NCI-H460 (cell line): Measurements from ENCODE around the gene POSTN.

DNA sequence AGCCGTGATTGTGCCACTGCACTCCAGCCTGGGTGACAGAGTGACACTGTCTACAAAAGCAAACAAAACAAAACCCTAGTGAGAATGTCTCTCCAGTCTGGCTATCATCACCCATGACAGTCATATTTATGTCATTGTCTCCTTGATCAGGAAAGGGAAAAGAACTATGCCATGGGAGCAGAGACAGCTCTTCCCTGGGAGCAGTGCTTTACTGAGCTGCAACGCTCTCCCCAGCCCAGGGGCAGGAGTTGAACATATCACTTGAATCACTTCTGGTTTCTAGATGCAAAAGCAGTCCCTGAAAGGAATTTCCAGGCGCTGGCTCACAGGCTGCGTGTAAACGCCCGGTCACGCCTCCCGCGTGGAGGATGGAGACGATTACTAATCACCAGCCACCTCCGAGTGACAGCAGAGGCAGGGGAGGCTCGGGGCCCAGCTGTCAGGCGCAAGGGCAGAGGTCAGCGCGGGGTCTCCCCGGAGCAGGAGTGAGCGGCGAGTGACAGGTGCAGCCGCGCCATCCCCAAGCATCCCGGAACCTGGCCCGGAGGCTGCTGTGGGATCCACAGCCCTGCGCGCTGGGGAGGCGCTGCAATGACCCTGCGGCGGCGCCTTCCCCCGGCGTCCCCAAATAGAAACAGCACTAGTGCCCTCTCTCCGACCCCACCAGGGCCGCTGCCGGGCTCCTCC, 23.5 kb upstream of the DCLK1 start:
RAMPAGE:
- cytosol, long total RNA = no peak
- long total RNA = no peak
- nucleus, long total RNA = no peak

DNA sequence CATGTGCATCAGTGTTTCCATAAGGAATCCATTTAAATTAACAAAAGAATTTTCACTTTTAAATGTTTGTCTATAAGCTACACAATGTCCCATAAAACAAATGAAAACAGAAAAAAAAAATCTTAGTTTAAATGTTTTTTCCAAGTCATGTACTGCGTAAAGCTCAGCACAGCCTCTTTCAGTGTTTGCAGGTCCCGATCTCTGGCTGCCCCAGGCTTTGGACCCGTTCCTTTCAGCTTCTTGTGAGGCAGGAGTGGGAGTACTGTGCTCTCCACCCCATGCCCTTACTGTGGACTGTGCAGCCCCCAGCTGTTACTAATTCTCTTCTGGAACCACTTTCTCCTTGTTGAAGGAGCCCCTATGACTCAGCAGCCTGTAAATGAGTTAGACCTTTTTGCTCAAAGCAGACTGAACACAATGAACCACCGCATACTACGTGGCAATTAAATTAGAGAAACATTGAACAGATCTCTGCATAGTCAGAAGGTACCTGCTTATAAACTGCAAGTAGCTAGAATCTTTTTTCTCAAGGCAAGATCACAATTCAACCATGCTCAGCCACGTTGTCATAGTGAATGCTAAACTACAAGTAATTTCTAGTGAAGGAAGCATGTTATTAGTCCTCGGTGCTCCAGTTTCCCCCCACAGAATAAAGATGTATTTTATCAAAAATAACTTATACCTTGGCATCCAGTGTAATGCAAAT, 39.0 kb downstream of the SERTM1 start:
RAMPAGE:
- cytosol, long total RNA = no peak
- long total RNA = no peak
- nucleus, long total RNA = no peak

DNA sequence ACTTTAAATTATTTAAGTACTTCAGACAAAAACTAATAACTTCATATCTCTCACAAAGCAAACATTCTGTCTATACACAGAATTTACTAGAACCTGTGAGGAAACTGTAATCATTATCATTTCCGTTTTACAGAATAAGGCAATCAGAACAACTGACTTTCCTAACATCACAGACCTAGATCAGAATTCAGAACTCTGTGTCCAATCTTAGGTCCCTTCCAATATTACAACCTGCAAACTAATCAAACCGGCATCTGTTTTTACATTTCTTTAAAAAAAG, 1.0 kb downstream of the SUPT20H start:
RAMPAGE:
- cytosol, long total RNA = no peak
- long total RNA = no peak
- nucleus, long total RNA = no peak

DNA sequence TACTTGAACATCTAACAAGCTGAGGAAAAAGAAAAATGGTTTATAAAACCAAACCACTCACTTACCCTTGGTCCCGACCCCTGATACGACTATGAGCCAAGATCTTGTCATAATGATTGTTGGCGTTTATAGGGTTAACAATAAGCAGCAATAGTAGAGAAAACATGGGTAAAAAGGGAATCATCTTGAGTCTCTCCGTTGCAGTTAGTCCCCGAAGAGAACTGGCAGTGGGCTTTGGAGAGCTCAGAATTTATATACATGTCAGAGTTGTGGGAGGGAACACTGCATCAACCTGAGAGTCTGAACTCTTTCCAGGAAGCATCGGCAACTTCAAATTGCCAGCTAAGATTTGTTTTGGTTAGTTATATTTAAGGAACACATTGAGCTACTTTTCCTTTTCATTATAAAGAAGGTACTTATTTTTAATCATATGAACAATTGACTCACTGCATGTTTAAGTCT, at the start of gene POSTN:
POSTN (minus strand) TSS at position 226 of the 462 bp plus-strand sequence.
RAMPAGE:
- cytosol, long total RNA = no peak
- long total RNA = no peak
- nucleus, long total RNA = no peak

RAMPAGE:
- cytosol, long total RNA = no peak
- long total RNA = no peak
- nucleus, long total RNA = no peak
Observed at GRCh38 chr13:37899624-37900265, 30.2 kb upstream of the TRPC4 start.

RAMPAGE:
- cytosol, long total RNA = no peak
- long total RNA = no peak
- nucleus, long total RNA = no peak
Observed at GRCh38 chr13:38125582-38125906, 224.1 kb upstream of the UFM1 start.

RAMPAGE:
- cytosol, long total RNA = no peak
- long total RNA = no peak
- nucleus, long total RNA = no peak
Observed at GRCh38 chr13:39022251-39022708, 15.6 kb downstream of the PROSER1 start.

DNA sequence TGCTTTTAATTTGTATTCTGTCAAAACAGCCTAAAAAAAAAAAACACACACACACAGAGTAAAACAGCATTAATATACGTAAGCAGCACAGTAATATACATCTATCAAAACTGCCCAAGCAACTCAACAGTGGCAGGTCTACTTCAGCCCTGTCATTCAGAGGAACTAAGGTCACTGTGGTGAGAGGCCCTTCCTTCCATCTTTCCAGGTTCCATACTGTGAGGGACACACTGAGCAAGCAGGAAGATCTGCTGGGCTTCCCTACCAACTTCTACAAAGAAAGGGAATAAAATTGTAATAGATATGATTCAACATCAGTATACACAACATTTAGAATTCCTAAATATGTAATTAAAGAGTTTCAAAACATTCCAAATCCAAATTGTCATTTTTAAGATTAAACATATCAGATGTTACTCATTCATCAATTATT, 3.7 kb downstream of the PROSER1 start:
RAMPAGE:
- cytosol, long total RNA = no peak
- long total RNA = no peak
- nucleus, long total RNA = no peak

GRCh38 chr13:39452719-39453406, 150.1 kb downstream of the LHFPL6 start:
RAMPAGE:
- cytosol, long total RNA = no peak
- long total RNA = no peak
- nucleus, long total RNA = no peak

GRCh38 chr13:39537096-39537447, 65.9 kb downstream of the LHFPL6 start:
RAMPAGE:
- cytosol, long total RNA = no peak
- long total RNA = no peak
- nucleus, long total RNA = no peak

RAMPAGE:
- cytosol, long total RNA = no peak
- long total RNA = no peak
- nucleus, long total RNA = no peak
Observed at GRCh38 chr13:39900231-39900865, 244.9 kb downstream of the COG6 start.

DNA sequence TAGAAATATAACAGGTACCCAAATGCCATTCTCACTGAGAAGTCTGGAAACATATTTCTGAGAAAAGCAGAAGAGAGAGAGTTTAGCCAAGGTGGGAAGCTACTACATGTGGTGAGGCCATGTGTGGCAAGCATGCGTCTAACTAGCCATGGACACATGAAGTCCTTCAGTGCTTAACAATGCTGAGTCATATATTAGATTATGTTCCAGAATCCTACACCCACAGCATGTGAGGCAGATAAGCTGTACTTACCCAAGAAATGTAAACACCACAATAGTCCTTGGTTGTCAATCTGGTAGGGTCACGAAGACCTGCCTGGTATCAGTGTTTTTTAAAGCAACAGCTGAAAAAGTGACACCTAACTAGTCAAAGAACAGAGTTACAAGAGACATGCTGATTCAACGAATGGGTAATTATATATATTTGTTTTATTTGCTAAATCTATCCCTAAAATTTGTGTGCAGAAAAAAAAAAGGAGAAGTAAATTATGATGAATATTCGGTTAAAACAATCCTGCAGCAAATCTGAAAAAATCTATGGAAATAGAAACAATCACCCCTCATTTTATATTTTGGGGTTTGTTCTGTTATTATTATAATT, 484.9 kb downstream of the FOXO1 start:
RAMPAGE:
- cytosol, long total RNA = no peak
- long total RNA = no peak
- nucleus, long total RNA = no peak

DNA sequence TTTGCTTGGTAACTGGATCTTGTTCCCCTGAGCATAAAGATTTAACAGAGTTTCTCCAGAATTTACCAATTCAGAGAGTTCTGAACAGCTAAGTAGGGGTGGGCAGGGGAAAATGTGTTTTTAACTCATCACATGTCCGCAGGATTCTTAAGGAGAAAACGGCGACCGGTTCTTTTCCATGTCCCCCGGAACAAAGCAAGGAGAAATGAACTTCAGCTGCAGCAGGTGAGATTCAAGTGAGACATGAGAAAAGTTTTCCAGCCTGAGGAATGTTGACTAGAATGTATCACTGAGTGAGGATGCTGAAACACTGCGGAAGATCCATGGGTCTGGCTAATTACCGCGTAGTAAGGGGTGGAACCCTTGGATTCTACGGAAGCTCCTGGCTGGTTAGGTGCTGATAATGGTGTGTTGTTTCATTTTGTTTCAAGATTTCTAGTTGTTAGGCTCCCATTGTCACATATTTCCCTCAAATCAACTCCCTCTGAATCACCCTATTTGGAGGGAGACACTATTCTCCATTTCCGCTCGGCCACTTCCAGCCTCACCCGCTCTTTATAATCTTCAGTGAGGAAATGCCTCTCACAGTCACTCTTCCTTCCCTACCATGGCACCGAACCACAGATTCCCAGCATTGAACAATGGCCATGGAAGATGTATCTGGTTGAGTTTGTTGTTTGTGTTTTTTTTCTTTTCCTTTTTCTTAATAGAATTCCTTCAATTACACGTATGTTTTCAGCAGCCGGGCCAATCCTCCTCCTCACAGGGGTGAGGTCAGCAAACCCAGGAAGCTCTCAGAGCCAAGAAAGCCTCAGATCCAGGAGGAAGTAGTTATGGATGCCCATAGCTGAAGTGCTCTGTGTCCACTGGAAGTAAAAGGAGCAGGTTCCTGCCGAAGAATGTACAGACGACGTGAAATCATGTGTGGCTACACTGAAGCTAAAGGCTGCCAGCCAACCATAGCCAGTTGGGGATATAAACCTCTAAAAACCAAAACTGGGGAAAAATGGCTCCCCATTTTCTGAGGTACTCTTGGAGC, 472.3 kb downstream of the FOXO1 start:
RAMPAGE:
- cytosol, long total RNA = no peak
- long total RNA = no peak
- nucleus, long total RNA = no peak

RAMPAGE:
- cytosol, long total RNA = no peak
- long total RNA = no peak
- nucleus, long total RNA = no peak
Observed at GRCh38 chr13:40206104-40207279, 459.9 kb downstream of the FOXO1 start.

DNA sequence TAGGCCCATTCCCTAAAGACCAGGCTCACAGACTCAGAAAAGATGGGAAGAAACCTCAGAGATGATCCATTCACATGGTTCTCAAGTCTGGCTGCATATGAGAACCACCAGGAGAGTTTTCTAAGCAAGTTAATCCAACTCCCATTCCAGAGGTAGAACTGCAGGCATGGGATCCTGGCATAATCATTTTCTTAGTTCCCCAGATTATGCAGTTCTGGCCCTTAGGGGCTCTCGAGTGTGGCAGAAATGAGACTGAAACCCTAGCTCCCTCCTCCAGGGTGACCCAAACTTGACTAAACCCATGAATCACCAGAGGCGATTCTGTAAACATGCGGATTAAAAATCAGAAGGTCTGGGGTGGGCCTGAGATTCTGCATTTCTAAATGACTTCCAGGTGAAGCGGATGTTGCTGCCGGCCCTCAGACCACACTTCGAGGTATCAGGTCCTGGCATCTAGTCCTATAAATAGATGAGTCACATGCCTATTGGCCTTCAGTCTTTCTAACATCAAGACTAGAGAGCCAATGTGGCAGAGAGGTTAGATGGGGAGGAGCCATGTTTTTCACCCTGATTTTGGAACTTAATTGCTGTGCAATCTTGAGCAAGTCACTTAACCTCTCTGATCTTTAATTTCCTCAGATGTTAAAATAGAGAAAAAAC, 431.3 kb downstream of the FOXO1 start:
RAMPAGE:
- cytosol, long total RNA = no peak
- long total RNA = no peak
- nucleus, long total RNA = no peak

RAMPAGE:
- cytosol, long total RNA = no peak
- long total RNA = no peak
- nucleus, long total RNA = no peak
Observed at GRCh38 chr13:40272250-40272724, 394.2 kb downstream of the FOXO1 start.

DNA sequence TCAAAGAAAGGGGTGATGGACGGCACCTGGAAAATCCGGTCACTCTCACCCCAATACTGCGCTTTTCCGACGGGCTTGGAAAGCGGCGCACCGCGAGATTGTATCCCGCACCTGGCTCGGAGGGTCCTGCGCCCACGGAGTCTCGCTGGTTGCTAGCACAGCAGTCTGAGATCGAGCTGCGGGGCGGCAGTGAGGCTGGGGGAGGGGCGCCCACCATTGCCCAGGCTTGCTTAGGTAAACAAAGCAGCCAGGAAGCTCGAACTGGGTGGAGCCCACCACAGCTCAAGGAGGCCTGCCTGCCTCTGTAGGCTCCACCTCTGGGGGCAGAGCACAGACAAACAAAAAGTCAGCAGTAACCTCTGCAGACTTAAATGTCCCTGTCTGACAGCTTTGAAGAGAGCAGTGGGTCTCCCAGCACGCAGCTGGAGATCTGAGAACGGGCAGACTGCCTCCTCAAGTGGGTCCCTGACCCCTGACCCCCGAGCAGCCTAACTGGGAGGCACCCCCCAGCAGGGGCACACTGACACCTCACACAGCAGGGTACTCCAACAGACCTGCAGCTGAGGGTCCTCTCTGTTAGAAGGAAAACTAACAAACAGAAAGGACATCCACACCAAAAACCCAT, 309.8 kb downstream of the FOXO1 start:
RAMPAGE:
- cytosol, long total RNA = no peak
- long total RNA = no peak
- nucleus, long total RNA = no peak

DNA sequence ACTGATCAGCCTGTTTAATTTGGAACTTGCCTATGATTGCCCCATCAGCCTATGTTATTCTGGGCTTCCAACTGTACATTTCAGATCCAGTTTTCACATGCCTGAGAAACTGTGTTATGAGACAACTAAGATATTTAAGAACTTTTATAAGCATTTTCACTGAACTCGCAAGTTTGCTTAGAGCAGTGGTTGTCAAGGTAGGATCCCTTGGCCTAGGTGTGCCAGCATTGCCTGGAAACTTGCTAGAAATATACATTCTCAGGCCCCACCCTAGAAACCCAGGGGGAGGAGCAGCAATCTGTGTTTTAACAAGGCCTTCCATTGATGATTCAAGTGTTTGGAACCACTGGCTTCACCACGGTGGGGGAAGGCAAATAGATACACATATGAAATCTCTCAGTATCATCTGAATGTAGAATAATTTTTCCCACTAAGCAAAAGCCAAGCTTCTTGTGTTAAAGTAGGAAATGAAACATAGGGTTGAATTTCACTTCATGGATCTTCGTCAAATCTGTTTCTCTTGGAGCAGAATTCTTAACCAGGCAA, 213.2 kb downstream of the FOXO1 start:
RAMPAGE:
- cytosol, long total RNA = no peak
- long total RNA = no peak
- nucleus, long total RNA = no peak

DNA sequence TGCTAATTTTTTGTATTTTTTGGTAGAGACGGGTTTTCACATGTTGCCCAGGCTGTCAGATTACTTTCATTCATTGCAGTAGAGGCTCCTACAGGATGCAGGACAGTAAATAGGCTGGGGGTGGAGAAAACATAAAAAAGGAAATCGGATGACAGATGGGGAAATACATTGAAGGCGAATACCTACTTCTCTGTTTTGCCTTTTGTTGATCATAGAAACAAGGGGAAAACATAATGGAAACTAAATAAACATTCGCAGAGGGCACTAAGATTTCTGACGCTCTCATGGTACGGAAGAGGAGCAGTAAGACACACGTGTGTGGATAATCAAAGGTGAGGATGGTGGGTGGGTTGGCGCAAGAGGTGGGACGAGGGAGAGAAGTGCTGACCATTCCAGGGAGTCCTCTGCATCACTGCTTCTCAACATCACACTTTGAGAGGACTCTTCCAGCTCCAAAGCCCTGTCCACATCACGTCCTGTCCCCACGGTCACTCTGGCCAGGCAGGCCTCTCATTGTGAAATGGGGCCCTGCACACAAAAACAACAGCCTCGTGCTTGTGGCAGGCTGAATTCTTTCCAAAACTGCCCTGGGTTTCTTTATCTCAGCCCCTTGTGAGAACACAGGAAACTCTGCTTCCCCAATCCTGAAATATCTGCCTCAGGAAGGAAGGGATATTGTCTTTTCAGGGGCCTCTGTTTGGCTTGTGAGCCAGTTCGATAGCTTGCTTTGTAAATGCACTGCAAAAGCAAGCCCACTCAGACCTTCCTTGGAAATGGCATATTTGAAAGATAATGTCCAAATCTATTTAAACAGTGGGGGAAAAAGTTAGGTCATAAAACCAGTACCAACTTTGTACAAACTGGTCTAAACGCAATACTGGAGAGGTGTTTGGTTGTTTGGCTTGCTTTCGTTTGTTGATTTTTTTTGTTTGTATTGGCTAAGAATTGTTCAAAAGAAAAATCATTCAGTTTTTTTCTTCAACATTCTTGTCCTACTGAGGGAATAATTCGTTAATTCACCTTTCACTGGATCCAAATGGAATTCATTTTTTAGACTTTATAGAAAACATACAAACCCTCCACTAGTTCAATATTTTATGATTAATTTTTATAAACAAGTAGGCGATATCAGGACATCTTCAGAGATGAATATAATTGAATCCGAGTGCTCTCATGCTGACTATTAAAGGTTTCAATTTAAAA, 188.4 kb downstream of the FOXO1 start:
RAMPAGE:
- cytosol, long total RNA = no peak
- long total RNA = no peak
- nucleus, long total RNA = no peak

DNA sequence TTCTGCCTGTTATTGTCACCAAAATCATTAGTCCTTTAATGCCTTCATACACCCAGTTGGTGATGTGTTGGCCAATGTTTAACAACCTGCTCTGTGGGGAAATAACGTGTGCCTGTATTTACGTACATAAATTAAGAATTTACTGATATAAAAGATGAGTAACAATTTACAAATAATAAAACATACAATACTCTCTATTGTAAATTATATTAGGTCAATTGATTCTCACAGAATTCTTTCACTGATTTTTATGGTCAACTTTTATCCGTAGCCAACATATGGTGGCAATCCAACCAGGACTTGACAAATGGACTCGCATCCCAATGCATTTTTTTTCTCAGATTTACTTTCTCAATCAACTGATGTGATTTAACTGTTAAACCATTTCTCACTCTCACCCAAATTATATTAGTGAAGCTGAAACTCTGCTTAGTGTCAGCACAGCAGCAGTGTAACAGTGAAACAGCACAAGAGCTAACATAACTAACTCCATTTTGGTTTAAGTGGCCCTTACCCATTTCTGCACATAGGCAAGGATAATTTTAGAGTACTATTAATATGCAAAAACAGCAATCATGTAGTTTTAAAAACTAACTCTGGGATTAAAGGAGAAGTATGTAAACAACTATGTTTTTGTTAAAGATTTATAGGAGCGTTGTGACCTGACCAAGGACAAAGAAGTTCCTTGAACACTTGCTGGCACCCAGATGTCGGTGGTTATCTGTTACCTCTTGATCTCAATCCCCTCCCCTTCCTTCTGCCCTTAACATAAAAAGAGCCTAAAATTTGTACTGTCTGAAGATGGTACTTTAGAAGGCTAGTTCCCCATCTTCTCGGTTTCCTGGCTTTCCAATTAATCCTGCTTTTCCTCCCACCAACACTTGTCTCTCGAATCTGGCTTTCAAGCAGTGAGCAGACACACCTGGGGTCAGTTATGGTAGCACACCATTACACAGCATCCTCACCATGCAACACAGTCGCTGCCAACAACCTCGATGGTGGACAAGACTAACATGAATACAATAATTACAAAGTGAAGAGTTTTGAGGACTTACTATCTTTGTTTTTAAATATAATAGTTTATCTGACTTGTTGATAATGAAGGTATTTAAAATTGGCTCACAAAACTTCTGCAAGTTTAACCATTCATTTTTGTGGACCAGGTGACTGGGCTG, 114.9 kb downstream of the FOXO1 start:
RAMPAGE:
- cytosol, long total RNA = no peak
- long total RNA = no peak
- nucleus, long total RNA = no peak